ENCODE measurements around a stretch of chr1.

DNA sequence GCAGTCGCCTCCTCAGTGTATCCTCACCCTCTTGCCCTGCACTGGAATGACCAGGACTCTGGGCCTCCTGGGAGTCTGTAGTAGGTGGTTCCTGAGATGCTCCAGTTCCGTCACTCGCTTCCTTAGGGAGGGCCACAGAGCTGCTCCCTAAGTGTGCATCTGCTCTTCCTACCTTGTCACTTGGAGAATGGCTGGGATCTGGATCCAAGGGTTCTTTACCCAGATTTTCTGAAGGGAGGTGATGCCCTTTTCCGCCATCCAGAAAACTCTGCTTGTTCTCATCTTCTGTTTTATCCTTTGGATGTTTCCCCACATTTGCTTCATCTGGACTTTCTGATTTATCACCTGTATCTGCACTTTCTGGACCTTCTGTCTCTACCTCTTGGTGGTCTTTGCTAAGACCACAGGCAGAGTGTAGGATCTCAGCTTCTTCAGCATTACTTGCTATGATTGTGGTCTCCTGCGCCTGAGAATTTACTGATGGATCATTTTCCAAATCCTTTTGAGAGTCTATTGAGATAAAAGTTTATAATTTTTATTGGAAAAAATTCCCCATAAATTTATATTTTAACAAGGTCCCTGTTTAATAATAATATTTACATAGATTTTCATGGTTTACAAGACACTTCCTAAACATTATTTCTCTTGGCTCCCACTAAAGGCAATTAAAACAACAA lies 26.6 kb downstream of the TOR1AIP2 start:
- RAMPAGE, long total RNA, result no peak
- RRBS, 2 experiments, result no CpG with 5 or more reads among the region's 5 CpGs
CAGE:
- cytosol, long polyA minus RNA, result start-site peak on the minus strand centred at position 487 of the sequence, 8 bp wide, 46 reads
- cytosol, long polyA plus RNA, result no peak
- long polyA plus RNA, result no peak
- nucleolus, long total RNA, result no peak
- nucleus, long polyA plus RNA, result no peak
- nucleus, long total RNA, result no peak

- RAMPAGE, long total RNA, result no peak
- RRBS, 2 experiments, result no CpG with 5 or more reads among the region's 17 CpGs
CAGE:
- cytosol, long polyA minus RNA, result no peak
- cytosol, long polyA plus RNA, result no peak
- long polyA plus RNA, result no peak
- nucleolus, long total RNA, result no peak
- nucleus, long polyA plus RNA, result no peak
- nucleus, long total RNA, result no peak
Measured at GRCh38 chr1:179882881-179883072, 692 bp downstream of the TOR1AIP1 start.

DNA sequence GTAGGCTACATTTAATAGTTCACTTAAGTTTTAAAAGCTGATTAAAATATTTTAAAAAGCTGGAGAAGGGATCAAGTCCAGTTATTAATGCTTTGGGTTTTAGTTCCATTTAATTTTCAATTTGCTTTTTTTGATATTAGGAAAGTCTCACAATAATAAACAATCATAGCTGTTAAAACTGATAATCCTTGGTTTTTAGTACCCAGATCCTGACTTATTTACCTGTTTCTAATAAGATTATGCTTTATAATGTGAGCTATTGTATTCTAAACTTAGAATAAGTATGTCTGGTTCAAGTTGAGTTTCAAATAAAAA lies 3.3 kb downstream of the TOR1AIP1 start:
- RAMPAGE, long total RNA, result no peak
CAGE:
- cytosol, long polyA minus RNA, result no peak
- cytosol, long polyA plus RNA, result no peak
- long polyA plus RNA, result no peak
- nucleolus, long total RNA, result no peak
- nucleus, long polyA plus RNA, result no peak
- nucleus, long total RNA, result no peak

- RAMPAGE, long total RNA, result no peak
- RRBS, 2 experiments, result no CpG with 5 or more reads among the region's 5 CpGs
CAGE:
- cytosol, long polyA minus RNA, result no peak
- cytosol, long polyA plus RNA, result no peak
- long polyA plus RNA, result no peak
- nucleolus, long total RNA, result no peak
- nucleus, long polyA plus RNA, result no peak
- nucleus, long total RNA, result no peak
Measured at GRCh38 chr1:179971956-179972617, 17.5 kb downstream of the CEP350 start.

DNA sequence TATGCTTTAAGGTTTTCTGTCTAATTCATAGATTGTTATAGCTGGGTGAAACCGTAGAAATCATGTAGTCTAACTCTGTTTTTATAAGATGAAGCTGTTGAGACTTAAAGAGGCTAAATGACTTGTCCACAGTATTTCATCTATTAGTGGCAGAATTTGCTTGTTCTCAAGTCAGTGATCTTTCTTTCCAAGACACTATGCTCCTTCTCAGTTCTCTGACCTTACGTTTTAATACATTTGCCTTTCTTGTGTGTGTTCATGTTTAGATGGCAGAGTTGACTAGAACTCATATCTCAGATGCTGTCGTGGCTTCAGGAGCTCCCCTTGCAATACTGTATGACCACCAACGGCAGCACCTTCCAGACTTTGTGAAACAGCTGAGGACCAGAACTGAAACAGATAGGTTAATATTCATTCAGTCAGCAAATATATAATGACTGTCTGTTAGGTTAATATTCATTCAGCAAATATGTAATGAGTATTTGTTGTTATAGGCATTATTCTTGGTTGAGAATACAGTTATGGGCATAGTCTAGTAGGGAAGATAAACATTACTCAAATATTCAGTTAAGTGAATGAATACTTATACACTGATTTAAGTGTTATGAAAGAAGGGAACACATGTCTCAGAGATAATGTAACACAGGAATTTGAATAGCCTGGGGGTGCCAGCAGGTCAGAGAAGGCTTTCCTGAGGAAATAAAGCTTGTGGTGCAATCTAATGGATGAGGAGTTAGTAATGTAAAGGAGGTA lies 88.4 kb downstream of the CEP350 start:
- RAMPAGE, long total RNA, result no peak
- RRBS, 2 experiments, result no CpG with 5 or more reads among the region's 4 CpGs
CAGE:
- cytosol, long polyA minus RNA, result no peak
- cytosol, long polyA plus RNA, result no peak
- long polyA plus RNA, result no peak
- nucleolus, long total RNA, result no peak
- nucleus, long polyA plus RNA, result no peak
- nucleus, long total RNA, result no peak

- RAMPAGE, long total RNA, result no peak
- RRBS, 2 experiments, result no CpG with 5 or more reads among the region's 8 CpGs
CAGE:
- cytosol, long polyA minus RNA, result no peak
- cytosol, long polyA plus RNA, result no peak
- long polyA plus RNA, result no peak
- nucleolus, long total RNA, result no peak
- nucleus, long polyA plus RNA, result no peak
- nucleus, long total RNA, result no peak
Measured at GRCh38 chr1:180178524-180179082, 23.9 kb downstream of the QSOX1 start.

- RAMPAGE, long total RNA, result no peak
- RRBS, 2 experiments, result no CpG with 5 or more reads among the region's 12 CpGs
CAGE:
- cytosol, long polyA minus RNA, result no peak
- cytosol, long polyA plus RNA, result no peak
- long polyA plus RNA, result no peak
- nucleolus, long total RNA, result no peak
- nucleus, long polyA plus RNA, result no peak
- nucleus, long total RNA, result no peak
Measured at GRCh38 chr1:180199469-180200328, 30.4 kb upstream of the LHX4 start.

- RAMPAGE, long total RNA, result no peak
- RRBS, 2 experiments, result 1 to 5% methylated on average over 3 to 7 of the region's 35 CpGs
CAGE:
- cytosol, long polyA minus RNA, result no peak
- cytosol, long polyA plus RNA, result no peak
- long polyA plus RNA, result no peak
- nucleolus, long total RNA, result no peak
- nucleus, long polyA plus RNA, result no peak
- nucleus, long total RNA, result no peak
Measured at GRCh38 chr1:180230463-180230935, 435 bp downstream of the LHX4 start.

DNA sequence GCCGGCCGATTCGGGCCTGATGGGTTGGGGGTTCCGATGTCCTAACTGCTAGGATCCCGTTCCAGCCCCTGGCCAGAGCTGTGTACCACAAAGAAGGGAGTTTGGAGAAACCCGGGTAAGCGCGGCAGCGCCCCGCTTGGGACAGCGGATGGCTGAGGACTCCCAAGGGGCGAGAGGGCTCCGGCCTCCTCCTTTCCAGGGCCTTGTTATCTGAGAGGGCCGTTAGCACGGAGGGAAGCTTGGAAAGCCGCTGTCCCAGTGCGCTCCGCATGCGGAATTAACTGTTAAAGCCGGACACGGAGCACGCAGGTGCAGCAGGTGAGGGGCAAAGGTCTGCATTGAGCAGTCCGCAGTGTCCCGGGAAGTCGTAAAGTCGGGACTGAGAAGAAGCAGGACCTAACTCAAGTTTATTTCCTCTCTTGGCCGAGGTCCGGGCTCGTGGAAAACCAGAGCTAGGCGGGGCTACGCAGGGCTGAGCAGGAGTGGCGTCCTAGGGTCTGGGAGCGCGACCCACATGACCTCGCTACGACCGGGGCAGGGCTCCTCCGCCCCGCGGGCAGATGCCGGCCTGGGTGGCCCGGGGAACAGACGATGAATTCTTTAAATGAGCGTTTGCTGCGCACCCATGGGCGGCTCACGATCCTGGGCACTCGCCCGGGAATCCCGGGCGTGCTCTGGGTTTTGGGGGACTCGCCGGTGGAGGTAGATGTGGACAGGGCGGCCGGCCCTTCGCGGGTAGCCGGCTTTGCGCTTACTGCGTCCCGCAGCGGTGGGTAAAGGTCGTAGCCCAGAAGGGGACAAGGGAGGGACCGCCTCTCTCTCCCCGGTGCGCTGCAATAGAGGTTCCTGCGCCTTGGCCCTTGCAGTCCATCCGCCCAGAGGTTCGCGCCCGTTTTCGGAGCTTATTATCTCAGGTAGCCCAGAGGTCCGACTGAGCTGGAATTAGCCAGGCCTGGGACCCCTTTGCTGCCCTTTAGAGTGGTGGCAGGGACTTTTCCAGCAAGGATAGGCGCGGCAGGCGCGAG lies 4.6 kb downstream of the LHX4 start:
- RAMPAGE, long total RNA, result no peak
- RRBS, 2 experiments, result 8 to 63% methylated on average over 31 to 46 of the region's 77 CpGs
CAGE:
- cytosol, long polyA minus RNA, result no peak
- cytosol, long polyA plus RNA, result no peak
- long polyA plus RNA, result no peak
- nucleolus, long total RNA, result no peak
- nucleus, long polyA plus RNA, result no peak
- nucleus, long total RNA, result no peak

- RAMPAGE, long total RNA, result no peak
- RRBS, 2 experiments, result no CpG with 5 or more reads among the region's 4 CpGs
CAGE:
- cytosol, long polyA minus RNA, result no peak
- cytosol, long polyA plus RNA, result no peak
- long polyA plus RNA, result no peak
- nucleolus, long total RNA, result no peak
- nucleus, long polyA plus RNA, result no peak
- nucleus, long total RNA, result no peak
Measured at GRCh38 chr1:180542602-180542934, 40.2 kb upstream of the ACBD6 start.

GRCh38 chr1:180586490-180587042 lies 45.3 kb upstream of the XPR1 start:
- RAMPAGE, long total RNA, result no peak
- RRBS, 2 experiments, result no CpG with 5 or more reads among the region's 2 CpGs
CAGE:
- cytosol, long polyA minus RNA, result no peak
- cytosol, long polyA plus RNA, result no peak
- long polyA plus RNA, result no peak
- nucleolus, long total RNA, result no peak
- nucleus, long polyA plus RNA, result no peak
- nucleus, long total RNA, result no peak

- RAMPAGE, long total RNA, result no peak
- RRBS, 2 experiments, result 17 to 55% methylated on average over 6 of the region's 14 CpGs
CAGE:
- cytosol, long polyA minus RNA, result no peak
- cytosol, long polyA plus RNA, result no peak
- long polyA plus RNA, result no peak
- nucleolus, long total RNA, result no peak
- nucleus, long polyA plus RNA, result no peak
- nucleus, long total RNA, result no peak
Measured at GRCh38 chr1:180926254-180927240, 13.8 kb downstream of the KIAA1614 start.

- RAMPAGE, long total RNA, result no peak
- RRBS, 2 experiments, result 53 to 71% methylated on average over 3 to 4 of the region's 10 CpGs
CAGE:
- cytosol, long polyA minus RNA, result no peak
- cytosol, long polyA plus RNA, result no peak
- long polyA plus RNA, result no peak
- nucleolus, long total RNA, result no peak
- nucleus, long polyA plus RNA, result no peak
- nucleus, long total RNA, result no peak
Measured at GRCh38 chr1:180940629-180941164, 28.0 kb downstream of the KIAA1614 start.

DNA sequence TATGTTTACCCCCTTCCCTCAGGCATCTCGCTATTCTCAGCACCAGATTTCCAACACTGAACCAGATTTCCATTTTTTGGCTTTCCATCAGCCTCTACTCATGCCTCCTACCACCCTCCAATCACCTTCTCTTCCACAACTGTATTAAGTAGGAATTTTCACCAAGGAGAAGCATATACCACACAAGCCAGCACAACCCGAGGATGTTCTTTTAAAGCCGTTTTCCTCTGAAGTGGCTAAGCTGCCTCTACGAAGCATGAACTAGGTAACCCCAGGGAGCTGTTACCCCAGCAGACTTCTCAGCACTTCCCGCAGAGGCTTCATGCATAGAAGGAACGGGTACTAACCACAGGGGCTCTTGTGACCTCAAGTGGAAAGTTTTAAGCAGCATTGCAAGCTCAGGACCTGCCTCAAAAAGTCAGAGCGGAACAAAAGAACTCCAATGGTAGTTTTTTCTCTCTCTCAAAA lies 41.2 kb downstream of the STX6 start:
- RAMPAGE, long total RNA, result no peak
- RRBS, 2 experiments, result no CpG with 5 or more reads among the region's 7 CpGs
CAGE:
- cytosol, long polyA minus RNA, result no peak
- cytosol, long polyA plus RNA, result no peak
- long polyA plus RNA, result no peak
- nucleolus, long total RNA, result no peak
- nucleus, long polyA plus RNA, result no peak
- nucleus, long total RNA, result no peak

GRCh38 chr1:181044432-181044970 lies 10.7 kb downstream of the MR1 start:
- RAMPAGE, long total RNA, result no peak
- RRBS, 2 experiments, result no CpG with 5 or more reads among the region's 5 CpGs
CAGE:
- cytosol, long polyA minus RNA, result no peak
- cytosol, long polyA plus RNA, result no peak
- long polyA plus RNA, result no peak
- nucleolus, long total RNA, result no peak
- nucleus, long polyA plus RNA, result no peak
- nucleus, long total RNA, result no peak

DNA sequence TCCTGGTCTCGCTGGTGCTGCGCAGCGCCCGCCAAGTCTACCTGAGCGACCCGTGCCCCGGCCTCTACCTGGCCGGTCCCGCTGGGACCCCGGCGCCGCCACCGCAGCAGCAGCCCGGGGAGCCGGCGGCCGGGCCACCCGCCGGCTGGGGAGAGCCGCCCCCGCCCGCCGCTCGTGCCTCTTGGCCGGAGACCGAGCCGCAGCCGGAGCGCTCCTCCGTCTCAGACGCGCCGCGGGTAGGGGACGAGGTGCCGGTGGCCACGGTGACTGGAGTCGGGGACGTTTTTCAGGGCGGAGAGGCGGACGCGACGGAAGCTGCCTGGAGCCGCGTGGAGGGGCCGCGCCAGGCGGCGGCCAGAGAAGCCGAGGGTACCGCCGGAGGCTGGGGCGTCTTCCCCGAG lies 503 bp downstream of the IER5 start:
- RAMPAGE, long total RNA, result no peak
- RRBS, 2 experiments, result 1 to 2% methylated on average over 19 of the region's 55 CpGs
CAGE:
- cytosol, long polyA minus RNA, result no peak
- cytosol, long polyA plus RNA, result start-site peak on the plus strand centred at position 274 of the sequence, 75 bp wide, 27 and 18 reads in 2 replicates
- long polyA plus RNA, result start-site peak on the plus strand centred at position 265 of the sequence, 64 bp wide, 23 and 47 reads in 2 replicates
- nucleolus, long total RNA, result no peak
- nucleus, long polyA plus RNA, result no peak
- nucleus, long total RNA, result no peak

DNA sequence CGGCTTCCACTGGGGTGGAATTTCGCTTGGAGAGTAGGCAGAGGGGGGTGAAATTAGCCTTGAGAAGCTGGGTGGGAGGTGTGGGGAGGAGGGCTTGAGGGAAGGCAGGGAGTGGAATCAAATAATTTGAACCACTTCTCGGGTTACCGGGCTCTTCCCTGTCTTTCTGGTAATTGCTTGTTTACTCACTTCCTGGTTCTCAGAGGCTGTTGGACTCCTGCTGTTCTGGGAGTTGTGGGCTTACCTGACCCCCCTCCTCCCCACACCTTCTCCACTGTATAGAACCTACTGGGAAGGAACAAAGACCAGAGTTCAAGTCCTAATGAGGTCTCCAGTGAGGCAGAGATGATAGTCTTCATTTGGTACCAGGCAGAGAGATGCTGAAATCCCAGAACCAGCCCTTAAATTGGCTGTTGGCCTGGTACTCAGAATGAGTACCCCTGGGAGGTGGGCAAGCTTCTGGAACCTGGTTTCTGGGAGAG lies 13.5 kb downstream of the IER5 start:
- RAMPAGE, long total RNA, result no peak
- RRBS, 2 experiments, result no CpG with 5 or more reads among the region's 4 CpGs
CAGE:
- cytosol, long polyA minus RNA, result no peak
- cytosol, long polyA plus RNA, result no peak
- long polyA plus RNA, result no peak
- nucleolus, long total RNA, result no peak
- nucleus, long polyA plus RNA, result no peak
- nucleus, long total RNA, result no peak

DNA sequence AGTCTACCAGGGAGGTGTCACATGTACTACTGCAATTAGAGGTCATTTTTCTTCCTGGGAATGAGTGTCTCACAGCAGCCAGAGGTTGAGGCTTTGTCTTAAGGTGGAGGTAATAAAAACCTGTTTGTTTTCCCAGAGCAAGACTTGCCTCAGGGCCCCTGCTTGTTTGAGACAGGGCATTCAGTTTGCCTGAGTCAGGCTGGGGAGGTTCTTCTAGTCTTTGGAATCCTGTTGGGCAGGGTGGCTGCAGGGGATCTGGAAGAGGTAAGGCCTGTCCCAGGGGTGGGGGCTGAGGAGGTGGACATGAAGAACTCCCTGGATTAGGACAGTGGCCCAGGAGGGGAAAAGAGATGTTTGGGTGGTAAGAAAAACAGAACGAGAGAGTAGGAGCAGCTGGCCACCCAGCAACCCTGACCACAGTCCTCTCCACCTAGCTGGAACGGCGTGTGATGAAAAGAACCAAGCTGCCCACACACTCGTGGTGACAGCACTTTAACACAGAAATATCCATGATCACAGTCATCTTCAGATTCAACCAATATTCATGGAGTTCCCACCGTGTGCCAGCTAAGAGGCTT lies 30.9 kb downstream of the IER5 start:
- RAMPAGE, long total RNA, result no peak
- RRBS, 2 experiments, result no CpG with 5 or more reads among the region's 5 CpGs
CAGE:
- cytosol, long polyA minus RNA, result no peak
- cytosol, long polyA plus RNA, result no peak
- long polyA plus RNA, result no peak
- nucleolus, long total RNA, result no peak
- nucleus, long polyA plus RNA, result no peak
- nucleus, long total RNA, result no peak

DNA sequence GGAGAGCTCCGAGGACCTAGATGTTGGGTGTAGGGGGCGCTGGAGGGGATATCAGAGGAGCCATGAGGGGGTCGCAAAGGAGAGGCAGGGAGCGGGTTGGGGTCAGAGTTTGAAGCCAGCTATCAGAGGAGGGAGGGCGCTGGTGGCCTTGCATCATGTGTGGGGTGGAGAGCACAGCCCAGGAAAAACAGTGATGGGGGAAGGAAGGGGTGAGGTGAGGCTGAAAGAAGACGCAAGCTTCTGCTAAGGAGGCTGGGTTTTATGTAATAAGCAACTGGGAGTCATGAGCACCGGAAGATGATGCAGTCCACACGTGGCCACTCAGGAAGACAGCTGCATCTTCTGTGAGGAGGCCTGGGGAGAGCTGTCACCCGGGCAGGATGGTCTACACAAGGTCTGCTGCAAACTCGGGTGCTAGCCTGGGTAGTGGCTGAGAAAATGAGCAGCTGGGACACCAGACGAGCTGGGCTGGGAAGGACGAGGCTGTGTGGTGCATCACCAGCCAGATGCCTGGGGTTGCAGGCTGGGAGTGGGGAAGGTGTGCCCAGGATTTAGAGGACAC lies 72.9 kb downstream of the IER5 start:
- RAMPAGE, long total RNA, result no peak
- RRBS, 2 experiments, result 46 to 62% methylated on average over 3 of the region's 12 CpGs
CAGE:
- cytosol, long polyA minus RNA, result no peak
- cytosol, long polyA plus RNA, result no peak
- long polyA plus RNA, result no peak
- nucleolus, long total RNA, result no peak
- nucleus, long polyA plus RNA, result no peak
- nucleus, long total RNA, result no peak

- RAMPAGE, long total RNA, result no peak
- RRBS, 2 experiments, result no CpG with 5 or more reads among the region's 58 CpGs
CAGE:
- cytosol, long polyA minus RNA, result no peak
- cytosol, long polyA plus RNA, result no peak
- long polyA plus RNA, result no peak
- nucleolus, long total RNA, result start-site peak on the minus strand at chr1:181485266-181485278, 14 reads
- nucleus, long polyA plus RNA, result start-site peak on the minus strand at chr1:181485267-181485341, 13 and 11 reads in 2 replicates
- nucleus, long total RNA, result no peak
Measured at GRCh38 chr1:181484973-181486494, 2.2 kb downstream of the CACNA1E start.